Daoy (cell line): ENCODE measurements around the gene GDPD5.

DNA sequence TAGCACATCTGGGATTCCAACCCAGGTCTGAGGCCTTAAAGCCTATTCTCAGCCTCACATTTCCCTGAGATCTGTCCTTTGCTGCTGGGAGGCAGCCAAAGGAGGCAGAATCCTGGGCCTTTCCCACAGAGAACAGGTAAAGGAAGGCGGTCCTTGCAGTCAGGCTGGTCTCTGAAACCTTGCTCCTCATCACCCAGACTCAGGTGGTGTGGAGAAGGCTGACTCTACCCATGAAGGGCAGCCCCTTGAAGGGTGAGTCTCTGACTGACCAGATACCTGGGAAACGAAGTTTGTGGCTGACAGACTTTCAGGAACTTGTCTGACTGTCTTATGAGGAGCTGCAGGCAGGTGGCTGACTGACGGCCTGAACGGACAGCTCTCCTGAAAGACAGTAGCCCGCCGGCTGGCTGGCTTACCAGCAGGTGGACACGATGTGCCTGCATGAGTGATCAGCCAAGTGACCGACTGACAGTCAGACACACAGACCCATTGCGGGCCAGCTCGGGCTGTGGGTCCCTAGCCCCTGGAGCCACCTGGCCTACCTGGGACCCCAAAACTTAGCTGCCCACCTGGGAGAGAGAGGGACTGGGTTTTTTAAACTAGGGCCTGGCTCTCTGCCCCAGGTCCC is 8.0 kb downstream of the SLCO2B1 start:
- RAMPAGE, long total RNA, result no peak

- RAMPAGE, long total RNA, result no peak
Measured at GRCh38 chr11:75195089-75196023, 44.4 kb downstream of the SLCO2B1 start.

- RAMPAGE, long total RNA, result no peak
Measured at GRCh38 chr11:75204699-75205712, 35.6 kb upstream of the TPBGL start.

DNA sequence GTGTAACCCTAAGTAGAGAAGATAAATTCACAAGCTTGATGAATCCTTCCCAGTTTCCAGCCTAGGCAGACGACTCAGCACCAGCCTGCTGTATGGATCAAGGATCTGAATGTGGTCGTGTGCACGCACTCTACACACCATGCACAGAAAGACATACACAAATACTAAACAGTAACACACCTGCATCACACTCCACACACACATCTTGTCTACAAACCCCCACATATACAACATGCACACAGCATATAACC is 45.9 kb downstream of the ARRB1 start:
- RAMPAGE, long total RNA, result no peak

DNA sequence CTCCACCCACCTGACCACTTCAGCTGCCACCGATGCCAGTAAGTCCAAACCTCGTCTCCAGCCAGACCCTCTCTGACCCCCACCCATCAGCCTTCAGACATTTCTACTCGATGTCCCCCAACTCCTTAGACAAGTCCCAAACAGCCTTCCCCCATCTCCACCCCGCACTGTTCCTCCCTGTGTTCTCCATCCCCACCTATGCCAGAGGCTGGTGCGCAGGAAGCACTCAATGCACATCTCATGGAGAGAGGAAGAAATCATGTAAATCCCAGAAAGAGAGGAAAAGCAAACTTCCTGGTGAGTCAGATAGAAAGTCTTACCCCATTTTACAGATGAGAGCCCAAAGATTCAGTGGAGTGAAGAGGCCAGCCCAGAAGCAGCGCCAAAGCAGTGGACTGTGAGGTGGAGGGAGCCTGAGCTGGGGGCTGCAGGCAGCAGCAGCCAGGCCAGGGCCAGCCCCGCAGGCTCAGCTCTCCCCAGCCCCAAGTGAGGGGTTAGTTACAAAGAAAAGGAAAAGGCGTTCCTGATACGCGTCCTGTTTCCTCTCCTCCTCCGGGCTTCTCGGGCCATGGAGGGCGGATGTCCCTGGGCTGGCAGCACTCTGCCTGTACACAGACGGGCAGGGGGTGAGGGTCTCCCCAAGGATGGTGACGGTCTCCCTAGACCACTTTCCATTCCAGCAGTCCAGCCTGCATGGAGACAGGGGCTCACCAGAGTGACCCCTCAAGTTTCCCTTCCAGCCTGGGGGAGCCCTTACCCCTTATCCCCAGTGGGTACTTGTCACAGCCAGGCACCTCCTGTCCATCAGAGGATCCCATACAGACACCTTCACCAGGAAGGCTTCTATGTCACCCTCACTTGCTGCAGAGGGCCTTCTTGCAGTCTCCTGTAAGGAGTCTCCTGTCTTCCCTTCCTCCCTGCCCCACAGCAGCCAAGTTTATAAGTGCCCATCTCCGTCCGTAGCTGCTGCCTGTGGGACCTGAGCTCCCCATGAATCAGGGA is 44.9 kb downstream of the ARRB1 start:
- RAMPAGE, long total RNA, result no peak

DNA sequence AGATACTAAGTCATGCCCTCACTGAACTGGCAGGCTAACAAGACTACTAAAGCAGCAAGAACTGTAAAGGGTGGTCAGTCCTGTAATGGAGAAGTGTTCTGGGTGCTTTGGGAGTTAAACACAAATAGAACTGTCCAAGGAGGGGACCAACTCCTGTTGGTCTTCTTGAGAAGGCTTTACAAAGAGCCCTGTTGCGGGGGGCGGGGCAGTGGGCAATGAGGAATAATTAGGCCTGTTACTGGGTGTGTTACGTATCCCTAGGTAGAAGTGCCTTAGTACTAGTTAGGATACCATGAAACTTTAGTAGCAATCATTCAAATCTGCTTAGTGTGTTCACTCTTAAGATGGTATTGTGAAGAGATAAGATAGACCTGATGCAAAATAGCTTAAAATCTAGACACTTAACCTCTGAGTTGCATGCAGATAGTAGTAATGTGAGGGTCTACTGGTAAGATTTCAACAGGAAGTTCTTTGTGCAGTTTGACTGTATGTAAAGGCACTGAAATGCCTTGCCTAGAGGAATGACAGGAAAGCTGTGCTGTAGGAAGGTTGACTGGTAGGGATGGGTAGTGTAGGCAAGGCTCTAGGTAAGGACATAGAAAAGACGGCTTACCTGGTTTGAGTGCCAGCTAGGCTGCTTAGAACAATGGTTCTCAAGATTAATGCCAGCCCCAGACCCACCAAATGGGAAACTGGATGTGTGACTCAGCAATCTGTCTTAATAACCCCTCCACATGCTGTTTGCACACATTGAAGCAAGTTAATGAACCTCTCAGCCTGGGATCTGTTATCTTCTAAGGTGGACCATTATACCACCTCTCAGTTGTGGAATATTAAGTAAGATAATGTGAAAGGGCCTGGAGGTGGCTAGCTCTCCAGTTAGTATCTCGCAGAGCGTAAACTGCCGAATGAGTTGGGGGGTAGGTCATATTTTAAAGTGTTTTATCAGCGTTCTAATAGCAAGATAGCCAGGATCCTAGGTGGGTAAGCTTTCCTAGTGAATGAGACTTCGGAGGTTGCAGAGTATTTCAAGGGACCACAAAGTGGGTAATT is 3.6 kb downstream of the RPS3 start:
- RAMPAGE, long total RNA, result no peak

DNA sequence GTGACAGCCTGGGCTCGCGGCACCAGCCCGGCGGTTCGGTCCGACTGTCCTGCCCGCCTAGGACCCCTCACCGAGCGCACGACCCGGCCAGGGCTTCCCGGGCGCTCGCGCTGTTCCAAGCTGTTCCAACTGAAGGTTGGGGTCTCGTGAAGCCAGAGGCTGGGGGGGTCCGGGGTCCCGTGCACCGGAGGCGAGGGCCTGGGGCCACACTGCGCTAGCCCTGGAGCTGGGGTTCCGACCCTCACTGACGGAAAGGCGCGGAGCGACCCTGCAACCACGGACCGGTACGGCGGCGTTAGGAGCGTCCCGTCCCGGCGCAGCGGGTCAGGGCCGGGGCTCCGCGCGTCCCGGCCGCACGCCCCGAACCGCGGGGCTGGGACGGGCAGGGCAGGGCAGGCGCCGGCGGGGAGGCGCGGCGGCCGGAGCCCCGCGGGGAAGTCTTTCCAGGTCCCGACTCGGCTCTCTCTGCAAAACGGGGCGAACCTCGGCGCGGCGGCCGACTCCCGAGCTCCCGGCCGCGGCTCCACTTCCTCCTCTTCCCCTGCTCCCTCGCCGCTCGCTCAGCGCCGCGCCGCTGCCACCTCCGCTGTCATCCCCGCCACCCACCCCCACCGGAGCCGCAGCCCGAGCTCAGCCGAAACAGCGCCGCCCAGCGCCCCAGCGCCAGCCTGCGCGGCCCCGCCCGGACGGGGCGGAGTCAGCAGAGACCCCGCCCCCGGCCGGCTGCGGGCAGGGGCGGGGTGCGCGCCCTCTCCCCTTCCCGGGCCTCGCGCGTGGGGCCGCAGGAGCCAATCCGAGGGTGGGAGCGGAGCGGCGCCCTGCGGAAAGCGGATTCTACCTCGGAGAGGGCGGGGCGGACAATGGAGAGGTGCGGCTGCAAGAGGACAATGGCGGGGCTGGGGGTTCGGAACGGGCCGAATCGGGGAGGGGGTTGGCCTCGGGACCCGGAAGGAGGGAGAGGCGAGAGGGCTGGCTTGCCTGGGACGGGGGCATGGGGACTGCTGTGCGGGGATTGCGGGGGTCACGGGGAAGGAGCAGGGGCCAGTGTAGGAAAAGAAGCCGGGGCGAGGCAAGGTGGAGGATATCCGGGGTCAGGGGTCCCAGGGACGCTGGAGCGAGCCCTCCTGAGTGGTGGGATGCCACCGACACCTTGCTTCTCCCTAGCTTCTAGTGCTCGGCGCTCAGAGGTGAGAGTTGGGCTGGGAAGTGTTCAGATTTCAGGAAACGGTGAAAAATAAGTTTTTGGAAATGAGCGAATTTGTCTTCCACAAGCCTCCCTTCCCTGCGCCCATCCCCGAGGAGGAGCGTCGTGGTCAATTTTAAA is at the start of gene GDPD5:
Gene GDPD5 (minus strand): TSS at position 636 of the 1,324 bp plus-strand sequence.
- RAMPAGE, long total RNA, result no peak

- RAMPAGE, long total RNA, result no peak
Measured at GRCh38 chr11:75563127-75563662, 1.1 kb downstream of the SERPINH1 start.

- RAMPAGE, long total RNA, result no peak
Measured at GRCh38 chr11:75721645-75722595, 4.3 kb downstream of the MOGAT2 start.

- RAMPAGE, long total RNA, result no peak
Measured at GRCh38 chr11:75769377-75769754, 788 bp downstream of the DGAT2 start.

DNA sequence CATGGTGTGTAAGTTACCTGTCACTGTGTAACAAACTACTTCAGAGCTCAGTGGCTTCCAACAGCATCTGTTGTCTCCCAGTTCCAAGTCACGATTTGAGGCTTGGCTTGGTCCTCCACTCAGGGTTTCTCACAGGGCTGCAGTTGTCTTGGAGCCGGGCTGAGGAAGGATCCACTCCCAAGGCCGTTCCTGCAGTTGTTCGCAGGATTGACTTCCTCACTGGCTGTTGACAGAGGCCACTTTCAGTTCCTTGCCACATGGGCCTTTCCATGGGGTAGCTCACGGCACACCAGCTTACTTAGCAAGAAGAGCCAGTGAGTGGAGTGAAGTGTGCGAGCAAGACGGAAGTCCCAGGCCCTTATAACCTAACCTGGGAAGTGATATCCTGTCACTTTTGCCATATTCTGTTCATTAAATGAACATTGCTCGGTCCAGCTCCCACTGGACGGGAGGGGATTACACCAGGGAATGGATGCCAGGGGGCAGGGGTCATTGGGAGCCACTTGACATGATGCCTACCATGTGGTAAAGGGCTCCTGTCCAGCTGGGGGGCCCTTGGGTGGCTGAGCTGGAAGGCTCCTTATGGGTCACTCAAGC is 13.3 kb upstream of the UVRAG start:
- RAMPAGE, long total RNA, result no peak

- RAMPAGE, long total RNA, result no peak
Measured at GRCh38 chr11:75891986-75892531, 77.0 kb downstream of the UVRAG start.

- RAMPAGE, long total RNA, result no peak
Measured at GRCh38 chr11:75911782-75912301, 96.8 kb downstream of the UVRAG start.

DNA sequence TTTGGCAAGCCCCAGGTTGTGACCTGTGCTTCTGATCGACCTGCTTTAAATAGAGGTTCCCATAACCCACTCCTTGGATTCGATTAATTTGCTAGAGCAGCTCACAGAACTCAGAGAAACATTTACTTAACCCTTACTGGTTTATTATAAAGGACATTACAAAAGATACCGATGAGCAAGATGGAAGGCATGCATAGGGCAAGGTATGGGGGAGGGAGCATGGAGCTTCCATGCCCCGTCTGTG is 190.6 kb downstream of the UVRAG start:
- RAMPAGE, long total RNA, result no peak

DNA sequence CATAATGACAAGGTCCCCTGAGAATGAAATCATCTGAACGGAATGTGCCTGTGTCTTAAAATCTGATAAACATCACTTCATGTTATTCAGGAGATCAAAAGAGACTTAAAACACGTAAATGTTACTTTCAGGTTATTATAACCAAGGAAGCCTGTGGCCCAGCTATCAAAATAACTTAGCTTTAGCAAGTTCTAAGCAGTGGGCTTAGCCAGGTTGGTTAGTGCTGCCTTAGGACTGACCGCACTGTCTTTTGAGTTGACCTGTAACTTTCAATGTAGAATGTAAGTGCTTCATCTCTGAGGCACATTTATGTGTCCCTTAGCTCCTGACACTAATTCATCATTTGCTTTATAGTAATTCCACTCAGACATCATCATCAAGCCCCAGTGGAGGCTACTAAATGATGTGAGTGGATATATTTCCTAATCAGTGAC is 122.5 kb downstream of the WNT11 start:
- RAMPAGE, long total RNA, result no peak

- RAMPAGE, long total RNA, result no peak
Measured at GRCh38 chr11:76115886-76116604, 90.3 kb downstream of the WNT11 start.

- RAMPAGE, long total RNA, result no peak
Measured at GRCh38 chr11:76142762-76143337, 63.5 kb downstream of the WNT11 start.

DNA sequence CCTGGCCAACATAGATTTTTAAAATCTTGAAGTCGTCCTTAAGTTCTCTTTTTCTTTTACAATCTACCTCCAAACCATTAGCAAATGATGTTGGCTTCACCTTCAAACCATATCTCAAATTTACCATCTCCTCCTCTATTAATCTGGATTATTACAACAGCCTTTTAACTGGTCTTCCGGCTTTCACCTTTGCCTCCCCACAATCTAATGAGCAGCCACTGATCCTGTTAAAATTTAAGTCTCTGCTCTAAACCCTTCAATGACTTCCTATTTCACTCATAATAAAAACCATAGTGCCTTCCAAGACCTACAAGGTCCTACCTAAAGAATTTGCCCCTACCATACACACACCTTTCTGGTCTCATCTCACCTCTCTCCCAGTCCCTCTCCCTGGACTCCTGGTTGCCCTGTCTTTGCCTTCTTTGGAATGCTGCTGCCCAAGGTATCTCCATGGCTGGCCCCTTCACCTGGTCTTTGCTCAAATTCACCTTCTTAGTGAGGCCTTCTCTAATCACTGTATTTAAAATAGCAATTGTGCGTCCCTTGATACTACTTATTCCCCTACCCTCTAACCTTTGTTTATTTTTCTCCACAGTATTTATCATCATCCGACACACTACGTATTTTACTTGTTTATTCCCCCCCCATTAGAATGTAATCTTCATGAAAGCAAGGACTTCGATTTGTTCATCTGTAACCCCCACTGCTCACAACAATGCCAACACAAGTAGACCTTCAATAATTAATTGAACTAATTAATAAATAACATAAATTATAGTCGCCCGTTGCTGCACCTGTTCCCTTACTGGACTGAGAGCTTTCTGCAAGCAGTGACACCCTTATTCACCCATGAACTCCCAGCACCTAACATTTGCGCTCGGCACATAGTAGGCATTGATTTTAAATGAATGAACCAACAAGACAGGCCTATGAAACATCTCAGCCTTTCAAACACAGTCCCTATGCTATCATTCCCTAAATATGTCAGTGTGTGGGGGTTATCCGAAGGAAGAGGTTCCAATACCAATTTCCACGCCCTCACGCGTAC is 1.5 kb downstream of the THAP12 start:
- RAMPAGE, long total RNA, result no peak

GRCh38 chr11:76664744-76665334 is 5.7 kb downstream of the LRRC32 start:
- RAMPAGE, long total RNA, result no peak

DNA sequence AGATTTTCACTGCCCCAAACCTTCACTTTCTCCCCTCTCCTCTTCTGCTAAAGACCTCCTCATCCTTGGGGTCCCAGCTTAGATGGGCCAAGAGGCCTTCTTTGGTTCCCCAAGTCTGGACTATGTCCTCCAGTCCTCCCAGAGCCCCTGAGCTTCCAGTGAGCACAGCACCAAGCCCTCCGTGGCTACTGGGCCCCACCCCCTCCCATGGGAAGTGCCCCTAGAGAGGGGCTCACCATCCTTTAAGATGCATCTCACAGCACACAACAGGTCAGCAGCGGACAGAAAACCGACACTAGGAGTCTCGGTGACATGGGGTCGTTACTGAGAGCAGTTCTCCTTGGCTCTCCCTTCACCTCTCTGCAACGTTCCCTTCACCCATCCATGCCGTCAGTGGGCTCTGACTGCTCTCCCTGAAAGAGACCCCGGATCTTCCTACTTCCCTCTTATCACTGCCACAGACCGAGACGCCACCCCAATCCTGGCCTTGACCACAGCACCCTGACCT is 2.6 kb downstream of the LRRC32 start:
- RAMPAGE, long total RNA, result no peak